Measurements from ENCODE around the gene NLK.

DNA sequence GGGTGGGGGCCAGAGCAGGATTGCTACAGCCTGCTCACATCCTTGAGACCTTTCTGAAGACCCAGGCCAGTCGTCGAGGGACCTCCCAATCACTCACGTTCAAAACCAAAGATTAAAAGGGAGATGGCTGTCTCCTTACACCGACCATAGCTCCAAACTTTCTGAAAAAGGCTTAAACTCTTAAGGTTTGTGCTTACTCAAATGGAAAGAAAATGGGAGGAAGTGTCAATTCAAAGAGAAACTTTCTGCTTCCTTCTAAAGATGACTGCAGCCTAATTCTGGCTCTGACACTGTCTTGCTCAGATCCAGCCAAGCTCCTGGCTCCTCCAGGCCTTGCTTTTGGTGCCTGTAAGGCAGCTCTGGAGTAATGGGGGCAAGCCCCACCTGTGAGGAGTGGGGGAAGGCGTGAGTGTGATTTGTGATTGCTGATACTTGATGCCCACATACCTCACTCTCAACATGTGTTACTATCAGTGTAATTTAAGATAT lies 54.9 kb upstream of the WSB1 start:
- RRBS, 2 experiments = no CpG with 5 or more reads among the region's 5 CpGs
CAGE:
- cytosol, long polyA minus RNA = no peak
- cytosol, long polyA plus RNA = no peak
- long polyA plus RNA = no peak
- nucleus, long polyA minus RNA = no peak
- nucleus, long polyA plus RNA = no peak

DNA sequence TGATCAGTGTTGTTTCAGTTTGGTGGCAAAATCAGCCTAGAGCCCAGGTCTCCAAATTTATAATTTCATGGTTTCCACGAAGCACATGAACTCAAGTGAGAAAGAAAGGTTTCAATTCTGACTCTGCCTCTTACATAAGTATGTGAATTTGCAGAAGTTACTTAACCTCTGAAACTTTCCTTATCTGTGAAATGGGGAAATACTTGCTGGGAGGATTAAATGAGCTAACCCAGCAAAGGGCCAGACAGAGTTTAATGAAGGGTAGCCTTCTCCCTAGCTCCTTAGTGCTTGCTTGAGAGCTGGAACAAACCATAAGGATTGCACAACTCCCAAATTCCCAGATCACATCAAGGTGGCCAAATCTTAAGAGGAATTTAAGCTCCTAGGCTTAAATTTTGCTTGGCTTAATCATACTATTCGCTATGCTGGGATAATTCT lies 11.9 kb upstream of the WSB1 start:
- RRBS, 2 experiments = no CpG with 5 or more reads among the region's 2 CpGs
CAGE:
- cytosol, long polyA minus RNA = no peak
- cytosol, long polyA plus RNA = no peak
- long polyA plus RNA = no peak
- nucleus, long polyA minus RNA = no peak
- nucleus, long polyA plus RNA = no peak

GRCh38 chr17:27294797-27295620 lies 1.1 kb downstream of the WSB1 start:
- RRBS, 2 experiments = no CpG with 5 or more reads among the region's 16 CpGs
CAGE:
- cytosol, long polyA minus RNA = no peak
- cytosol, long polyA plus RNA = no peak
- long polyA plus RNA = no peak
- nucleus, long polyA minus RNA = no peak
- nucleus, long polyA plus RNA = no peak

DNA sequence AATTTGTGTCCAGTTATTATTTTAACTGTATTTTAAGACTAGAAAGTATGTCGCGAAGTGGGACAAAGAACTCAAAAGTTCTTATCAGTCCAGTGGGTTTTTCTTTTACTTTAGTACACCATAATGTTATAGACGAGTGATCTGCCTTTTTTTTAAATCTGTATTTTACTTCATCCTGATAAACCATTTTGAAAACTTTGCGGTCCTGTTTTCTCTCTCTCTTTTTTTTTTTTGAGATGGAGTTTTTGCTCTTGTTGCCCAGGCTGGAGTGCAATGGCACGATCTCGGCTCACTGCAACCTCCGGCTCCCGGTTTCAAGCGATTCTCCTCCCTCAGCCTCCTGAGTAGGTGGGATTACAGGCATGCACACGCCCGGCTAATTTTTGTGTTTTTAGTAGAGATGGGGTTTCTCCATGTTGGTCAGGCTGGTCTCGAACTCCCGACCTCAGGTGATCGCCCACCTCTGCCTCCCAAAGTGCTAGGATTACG lies 1.8 kb downstream of the WSB1 start:
- RRBS, 2 experiments = no CpG with 5 or more reads among the region's 15 CpGs
CAGE:
- cytosol, long polyA minus RNA = no peak
- cytosol, long polyA plus RNA = no peak
- long polyA plus RNA = no peak
- nucleus, long polyA minus RNA = no peak
- nucleus, long polyA plus RNA = no peak

DNA sequence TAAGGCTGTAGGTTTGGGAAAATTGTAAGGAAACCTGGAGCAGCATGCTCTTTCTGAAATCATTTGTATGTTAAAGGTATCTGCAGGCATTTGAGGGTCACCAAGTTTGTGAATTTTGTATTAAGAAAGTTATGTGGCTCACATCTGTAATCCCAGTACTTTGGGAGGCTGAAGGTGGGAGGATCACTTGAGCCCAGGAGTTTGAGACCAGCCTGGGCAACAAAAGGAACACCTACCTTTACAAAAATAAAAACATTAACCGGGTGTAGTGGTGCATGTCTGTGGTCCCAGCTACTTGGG lies 5.1 kb downstream of the WSB1 start:
- RRBS, 2 experiments = no CpG with 5 or more reads among the region's 1 CpG
CAGE:
- cytosol, long polyA minus RNA = no peak
- cytosol, long polyA plus RNA = no peak
- long polyA plus RNA = no peak
- nucleus, long polyA minus RNA = no peak
- nucleus, long polyA plus RNA = no peak

- RRBS, 2 experiments = no CpG with 5 or more reads among the region's 11 CpGs
CAGE:
- cytosol, long polyA minus RNA = no peak
- cytosol, long polyA plus RNA = no peak
- long polyA plus RNA = no peak
- nucleus, long polyA minus RNA = no peak
- nucleus, long polyA plus RNA = no peak
These were observed 17.6 kb downstream of the KSR1 start for GRCh38 chr17:27473433-27474639.

DNA sequence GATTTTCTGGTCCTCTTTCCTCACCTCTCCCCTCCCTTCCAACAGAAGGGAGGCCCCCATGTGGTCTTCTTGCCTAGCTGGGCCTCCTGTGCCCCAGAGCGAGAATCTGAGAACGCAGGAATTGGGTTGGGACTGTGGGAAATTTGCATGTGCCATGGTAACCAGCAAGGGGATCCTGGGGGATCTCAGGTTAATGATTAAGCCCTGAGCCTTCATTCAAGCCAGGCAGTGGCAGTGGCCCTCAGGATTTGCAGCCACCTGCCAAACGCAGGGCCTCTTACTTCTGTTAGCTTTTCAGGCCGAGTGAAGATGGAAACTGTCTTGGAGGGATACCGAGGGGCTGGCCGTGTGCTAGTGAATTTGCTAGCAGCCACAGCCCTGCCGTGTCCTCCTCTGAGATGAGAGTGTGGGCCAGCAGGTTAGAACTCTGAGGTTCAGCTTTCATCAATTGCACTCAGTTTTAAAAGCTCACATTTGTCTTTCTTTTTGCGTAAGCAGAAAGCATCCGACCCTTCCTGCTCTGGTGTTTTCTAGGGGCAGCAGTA lies 40.3 kb downstream of the KSR1 start:
- RRBS, 2 experiments = no CpG with 5 or more reads among the region's 9 CpGs
CAGE:
- cytosol, long polyA minus RNA = no peak
- cytosol, long polyA plus RNA = no peak
- long polyA plus RNA = no peak
- nucleus, long polyA minus RNA = no peak
- nucleus, long polyA plus RNA = no peak

DNA sequence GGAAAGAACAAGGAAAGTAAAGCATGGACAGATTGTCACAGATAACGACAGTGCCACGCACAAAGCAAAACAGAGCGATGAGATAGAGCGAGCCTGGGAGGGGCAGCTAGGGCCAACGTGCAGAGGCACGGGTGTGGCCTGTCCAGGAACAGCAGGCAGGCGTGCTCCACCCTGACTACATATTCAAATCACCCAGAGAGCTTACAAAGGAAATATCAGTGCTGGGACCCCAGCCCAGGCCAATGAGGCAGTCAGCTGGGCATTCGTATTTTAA lies 16.8 kb downstream of the LGALS9 start:
- RRBS, 2 experiments = no CpG with 5 or more reads among the region's 8 CpGs
CAGE:
- cytosol, long polyA minus RNA = no peak
- cytosol, long polyA plus RNA = no peak
- long polyA plus RNA = no peak
- nucleus, long polyA minus RNA = no peak
- nucleus, long polyA plus RNA = no peak

DNA sequence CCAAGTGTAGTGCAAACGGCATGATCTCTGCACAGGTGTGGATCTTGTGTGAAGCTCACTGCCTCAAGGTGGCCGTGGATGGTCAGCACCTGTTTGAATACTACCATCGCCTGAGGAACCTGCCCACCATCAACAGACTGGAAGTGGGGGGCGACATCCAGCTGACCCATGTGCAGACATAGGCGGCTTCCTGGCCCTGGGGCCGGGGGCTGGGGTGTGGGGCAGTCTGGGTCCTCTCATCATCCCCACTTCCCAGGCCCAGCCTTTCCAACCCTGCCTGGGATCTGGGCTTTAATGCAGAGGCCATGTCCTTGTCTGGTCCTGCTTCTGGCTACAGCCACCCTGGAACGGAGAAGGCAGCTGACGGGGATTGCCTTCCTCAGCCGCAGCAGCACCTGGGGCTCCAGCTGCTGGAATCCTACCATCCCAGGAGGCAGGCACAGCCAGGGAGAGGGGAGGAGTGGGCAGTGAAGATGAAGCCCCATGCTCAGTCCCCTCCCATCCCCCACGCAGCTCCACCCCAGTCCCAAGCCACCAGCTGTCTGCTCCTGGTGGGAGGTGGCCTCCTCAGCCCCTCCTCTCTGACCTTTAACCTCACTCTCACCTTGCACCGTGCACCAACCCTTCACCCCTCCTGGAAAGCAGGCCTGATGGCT lies 17.9 kb downstream of the LGALS9 start:
- RRBS, 2 experiments = no CpG with 5 or more reads among the region's 11 CpGs
CAGE:
- cytosol, long polyA minus RNA = no peak
- cytosol, long polyA plus RNA = no peak
- long polyA plus RNA = no peak
- nucleus, long polyA minus RNA = no peak
- nucleus, long polyA plus RNA = no peak

DNA sequence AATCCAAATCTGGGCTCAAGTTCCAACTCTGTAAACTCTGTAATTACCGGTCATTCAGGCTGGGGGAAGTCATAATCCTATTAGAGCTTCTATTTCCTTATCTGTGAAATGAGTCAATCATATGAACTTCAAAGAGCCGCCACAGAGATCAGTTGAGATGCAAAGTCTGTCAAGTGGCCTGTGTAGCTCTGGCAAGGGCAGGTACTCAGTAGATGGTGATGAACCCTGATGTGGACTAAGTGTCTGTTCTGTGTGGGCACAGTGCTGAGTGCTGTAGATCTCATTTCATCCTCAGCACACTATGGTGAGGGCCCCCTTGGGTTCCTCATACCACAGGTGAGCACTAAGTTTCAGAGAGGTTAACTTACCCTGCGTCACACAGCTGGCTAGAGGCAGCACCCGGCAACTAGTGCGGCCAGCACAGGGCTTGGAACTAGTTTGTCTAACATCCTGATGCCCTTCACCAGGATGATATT lies 2.5 kb downstream of the NOS2 start:
- RRBS, 2 experiments = no CpG with 5 or more reads among the region's 5 CpGs
CAGE:
- cytosol, long polyA minus RNA = no peak
- cytosol, long polyA plus RNA = no peak
- long polyA plus RNA = no peak
- nucleus, long polyA minus RNA = no peak
- nucleus, long polyA plus RNA = no peak

GRCh38 chr17:28042259-28042755 lies at the start of gene NLK:
TSS of gene NLK (plus strand) at chr17:28042677.
- RRBS, 2 experiments = no CpG with 5 or more reads among the region's 4 CpGs
CAGE:
- cytosol, long polyA minus RNA = no peak
- cytosol, long polyA plus RNA = no peak
- long polyA plus RNA = no peak
- nucleus, long polyA minus RNA = no peak
- nucleus, long polyA plus RNA = start-site peak on the plus strand at chr17:28042626-28042635, 114 and 66 reads in 2 replicates

GRCh38 chr17:28190942-28191312 lies 128.1 kb upstream of the TMEM97 start:
- RRBS, 2 experiments = no CpG with 5 or more reads among the region's 5 CpGs
CAGE:
- cytosol, long polyA minus RNA = no peak
- cytosol, long polyA plus RNA = no peak
- long polyA plus RNA = no peak
- nucleus, long polyA minus RNA = no peak
- nucleus, long polyA plus RNA = no peak

DNA sequence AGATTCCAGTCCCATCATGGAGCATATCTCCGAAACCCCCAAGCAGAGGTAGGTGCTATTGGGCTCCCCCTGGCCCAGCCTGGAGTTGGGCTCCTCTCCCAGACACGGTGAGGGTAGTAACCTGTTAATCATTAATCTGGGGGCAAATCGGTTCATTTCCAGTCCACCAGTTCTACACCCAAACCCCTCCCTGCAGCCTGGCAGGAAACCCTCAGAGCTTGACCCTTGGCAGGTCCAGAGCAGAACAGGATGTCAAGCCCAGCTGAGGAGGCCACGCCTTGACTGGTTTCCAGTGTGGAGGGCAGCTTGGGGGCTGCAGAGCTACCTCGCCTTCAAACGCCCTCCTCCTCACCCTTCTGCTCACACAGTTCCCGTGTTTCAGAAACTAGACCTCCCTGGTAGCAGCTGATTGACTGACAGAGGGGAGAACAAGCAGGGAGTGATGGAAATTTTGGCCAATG lies 60.4 kb upstream of the TMEM97 start:
- RRBS, 2 experiments = no CpG with 5 or more reads among the region's 7 CpGs
CAGE:
- cytosol, long polyA minus RNA = no peak
- cytosol, long polyA plus RNA = no peak
- long polyA plus RNA = no peak
- nucleus, long polyA minus RNA = no peak
- nucleus, long polyA plus RNA = no peak

- RRBS, 2 experiments = no CpG with 5 or more reads among the region's 10 CpGs
CAGE:
- cytosol, long polyA minus RNA = no peak
- cytosol, long polyA plus RNA = no peak
- long polyA plus RNA = no peak
- nucleus, long polyA minus RNA = no peak
- nucleus, long polyA plus RNA = no peak
These were observed 1.2 kb downstream of the TMEM97 start for GRCh38 chr17:28320048-28320675.

- RRBS, 2 experiments = 0% methylated on average over 1 of the region's 23 CpGs
CAGE:
- cytosol, long polyA minus RNA = no peak
- cytosol, long polyA plus RNA = no peak
- long polyA plus RNA = no peak
- nucleus, long polyA minus RNA = no peak
- nucleus, long polyA plus RNA = no peak
These were observed 496 bp downstream of the IFT20 start for GRCh38 chr17:28334688-28335264.

DNA sequence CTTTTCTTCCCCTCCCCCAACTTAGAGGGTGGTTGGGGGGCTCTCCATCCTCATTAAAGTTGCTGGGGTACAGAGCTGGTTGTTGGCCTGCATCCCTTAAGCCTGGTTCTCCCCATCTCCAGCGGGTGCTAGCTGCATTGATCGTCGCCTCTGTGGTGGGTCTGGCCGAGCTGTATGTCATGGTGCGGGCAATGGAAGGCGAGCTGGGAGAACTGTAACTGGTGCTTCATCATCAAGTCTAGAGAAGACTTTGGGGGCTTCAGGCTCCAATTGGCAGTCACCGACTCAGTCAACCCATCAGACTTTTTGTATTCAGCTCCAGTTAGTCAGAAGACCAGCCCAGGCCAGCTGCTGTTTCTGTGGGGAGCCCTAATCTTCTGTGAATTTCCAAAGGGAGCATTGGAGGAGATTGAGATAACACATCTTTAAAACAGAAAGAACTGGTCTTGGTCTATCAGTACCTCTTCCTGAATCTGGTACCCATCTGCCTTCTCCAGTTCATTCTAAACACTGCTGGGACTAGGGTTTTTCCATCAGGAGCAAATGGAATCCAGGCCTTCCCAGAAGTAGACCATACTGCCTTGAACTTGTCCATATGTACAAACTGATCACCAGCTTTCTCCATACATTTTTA lies 3.7 kb downstream of the TMEM199 start:
- RRBS, 2 experiments = no CpG with 5 or more reads among the region's 7 CpGs
CAGE:
- cytosol, long polyA minus RNA = no peak
- cytosol, long polyA plus RNA = no peak
- long polyA plus RNA = no peak
- nucleus, long polyA minus RNA = no peak
- nucleus, long polyA plus RNA = no peak

DNA sequence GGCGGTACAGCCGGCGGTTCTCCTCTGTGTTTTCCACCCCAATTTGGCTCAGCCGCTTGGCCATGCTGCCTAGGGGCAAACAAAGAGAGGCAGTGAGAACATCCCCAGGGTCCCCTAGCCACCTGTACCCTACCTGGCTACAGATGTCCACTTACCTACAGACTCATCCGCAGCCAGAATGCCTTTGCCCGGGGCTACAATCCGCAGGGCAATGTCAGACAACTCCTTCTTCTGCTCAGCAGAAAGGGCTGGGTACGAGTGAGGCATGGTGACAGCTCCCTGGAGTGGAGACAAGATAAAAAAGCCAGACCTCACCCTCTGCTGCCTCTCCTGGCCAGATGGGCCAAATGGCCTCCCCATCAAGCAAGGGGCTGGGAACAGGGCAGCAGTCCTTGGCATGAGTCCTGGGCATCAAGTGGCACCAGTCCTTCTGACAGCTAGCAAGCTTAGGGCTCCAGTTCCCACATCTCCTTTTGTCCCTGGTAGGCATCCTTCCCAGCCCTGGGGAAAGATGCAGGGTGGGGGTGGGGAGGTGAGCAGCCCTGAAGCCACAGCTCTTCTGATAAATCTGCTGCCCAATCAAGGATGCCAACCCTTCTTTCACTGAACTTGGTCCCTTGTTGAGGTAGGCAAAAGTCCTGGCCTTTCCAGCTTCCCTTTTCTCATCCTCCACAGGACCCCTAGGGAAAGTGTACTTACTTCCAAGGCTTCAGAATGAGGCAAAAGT lies 1.3 kb downstream of the ALDOC start:
- RRBS, 2 experiments = no CpG with 5 or more reads among the region's 8 CpGs
CAGE:
- cytosol, long polyA minus RNA = no peak
- cytosol, long polyA plus RNA = no peak
- long polyA plus RNA = no peak
- nucleus, long polyA minus RNA = no peak
- nucleus, long polyA plus RNA = no peak

DNA sequence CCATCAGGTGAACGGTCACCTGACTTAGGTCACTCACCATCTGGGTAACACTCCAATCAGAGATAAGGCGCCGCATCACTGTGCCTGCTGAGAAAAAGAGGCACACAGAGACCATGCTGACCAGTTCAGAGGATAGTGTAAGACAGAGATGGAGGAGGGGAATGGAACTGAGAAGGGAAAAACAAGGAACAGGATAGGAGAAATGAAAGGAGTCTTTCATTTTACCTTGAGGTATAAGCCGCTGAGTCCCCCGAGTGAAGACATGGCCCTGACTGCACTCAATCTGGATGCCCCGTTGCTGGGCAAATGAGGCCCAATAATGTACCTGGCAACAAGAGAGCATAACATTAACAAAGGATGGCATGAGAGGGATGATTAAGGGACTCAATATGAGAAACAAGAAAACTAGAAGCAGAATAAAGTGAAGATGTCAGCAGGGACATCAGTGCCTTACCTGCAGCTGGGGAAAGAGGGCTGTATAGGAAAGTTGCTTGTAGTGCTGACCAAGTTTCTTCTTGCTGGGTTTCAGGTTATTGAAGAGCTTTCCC lies 13.3 kb downstream of the BLTP2 start:
- RRBS, 2 experiments = no CpG with 5 or more reads among the region's 6 CpGs
CAGE:
- cytosol, long polyA minus RNA = no peak
- cytosol, long polyA plus RNA = no peak
- long polyA plus RNA = no peak
- nucleus, long polyA minus RNA = no peak
- nucleus, long polyA plus RNA = no peak

DNA sequence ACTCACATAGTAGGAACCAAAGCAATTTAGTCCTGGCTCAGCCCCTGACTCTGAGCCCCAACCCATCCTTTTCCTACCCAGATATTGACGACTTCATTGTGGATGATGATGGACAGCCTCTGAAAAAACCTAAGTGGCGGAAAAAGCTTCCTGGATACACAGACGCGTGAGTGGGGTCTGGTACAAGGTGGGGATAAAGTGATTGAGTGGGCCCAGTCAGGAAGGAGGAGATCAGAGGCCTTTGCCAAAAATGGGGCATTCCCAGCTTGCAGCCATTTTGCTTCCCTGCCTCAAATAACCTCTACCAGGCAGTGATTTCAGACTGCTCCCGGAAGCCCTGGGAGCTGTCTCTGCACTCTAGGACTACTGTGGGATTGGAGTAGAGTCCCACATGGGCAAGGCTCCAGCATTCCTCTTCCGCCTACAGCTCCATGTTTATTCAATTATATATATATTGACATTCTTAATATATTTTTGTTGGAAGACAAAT lies 13.4 kb downstream of the SUPT6H start:
- RRBS, 2 experiments = no CpG with 5 or more reads among the region's 6 CpGs
CAGE:
- cytosol, long polyA minus RNA = no peak
- cytosol, long polyA plus RNA = no peak
- long polyA plus RNA = no peak
- nucleus, long polyA minus RNA = no peak
- nucleus, long polyA plus RNA = no peak

DNA sequence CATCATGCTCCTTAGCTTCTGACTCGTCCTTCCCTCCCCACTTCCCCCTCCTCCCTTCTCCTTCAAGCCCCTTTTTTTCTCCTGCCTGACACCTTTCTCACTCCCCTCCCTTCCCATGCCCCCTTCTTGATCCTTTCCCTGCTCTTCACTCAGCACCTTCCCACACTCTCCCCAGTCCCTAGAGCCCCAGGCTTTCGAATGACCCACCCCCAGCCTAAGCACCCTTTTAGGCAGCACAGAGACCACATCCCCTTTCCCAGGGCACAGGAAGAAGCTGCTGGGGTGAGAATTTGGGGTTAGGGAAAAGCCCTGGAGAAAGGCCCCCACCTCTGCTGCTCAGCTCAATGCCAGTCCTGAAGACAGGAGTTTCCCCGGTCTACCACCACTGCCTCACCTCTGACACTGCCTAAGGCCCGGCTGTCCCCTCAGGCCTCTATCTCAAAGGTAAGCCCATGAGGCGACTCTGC lies 6.3 kb downstream of the PROCA1 start:
- RRBS, 2 experiments = no CpG with 5 or more reads among the region's 5 CpGs
CAGE:
- cytosol, long polyA minus RNA = start-site peak on the minus strand centred at position 133 of the sequence, 58 bp wide, 6 reads
- cytosol, long polyA plus RNA = no peak
- long polyA plus RNA = no peak
- nucleus, long polyA minus RNA = no peak
- nucleus, long polyA plus RNA = no peak

All from HepG2 (cell line).